Duodenum (tissue), 1 donor: ENCODE measurements around the gene ARHGAP44.

GRCh38 chr17:8942039-8942633, 23.4 kb downstream of the PIK3R5 start:
- PRO-cap = no peak

GRCh38 chr17:8952016-8952736, 13.3 kb downstream of the PIK3R5 start:
- PRO-cap = no peak

GRCh38 chr17:9104554-9105243, 83.4 kb downstream of the NTN1 start:
- PRO-cap = no peak

DNA sequence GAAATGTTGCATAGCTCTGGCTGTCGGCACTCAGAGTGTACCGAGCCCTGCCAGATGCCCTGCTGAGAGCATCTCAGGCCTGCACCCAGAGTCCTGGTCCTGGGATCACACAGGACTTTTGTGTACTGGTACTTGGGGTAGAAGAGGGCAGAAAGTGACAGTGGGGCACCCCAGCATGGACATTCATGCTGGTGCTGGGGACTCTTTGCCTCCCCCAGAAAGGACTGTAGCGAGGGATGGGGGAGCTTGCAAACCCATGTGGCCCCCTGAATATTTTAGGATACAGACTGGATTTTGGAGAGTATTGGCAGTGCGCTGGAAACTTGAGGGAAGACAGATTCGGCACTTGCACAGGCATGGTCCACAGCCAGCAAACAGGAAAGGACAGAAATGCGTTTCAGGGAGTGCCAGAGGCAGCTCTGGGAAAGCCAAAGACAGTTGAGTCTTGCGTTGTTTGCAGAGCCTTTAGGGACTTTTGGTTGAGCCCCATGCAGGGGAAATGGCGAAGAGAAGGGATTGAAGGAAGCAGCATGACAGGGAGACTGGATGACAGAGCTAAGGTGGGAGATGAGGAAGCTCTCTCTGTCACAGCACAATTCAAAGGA, 162.6 kb downstream of the NTN1 start:
- PRO-cap = no peak

- PRO-cap = no peak
These were observed 220.4 kb downstream of the NTN1 start for GRCh38 chr17:9241592-9242177.

DNA sequence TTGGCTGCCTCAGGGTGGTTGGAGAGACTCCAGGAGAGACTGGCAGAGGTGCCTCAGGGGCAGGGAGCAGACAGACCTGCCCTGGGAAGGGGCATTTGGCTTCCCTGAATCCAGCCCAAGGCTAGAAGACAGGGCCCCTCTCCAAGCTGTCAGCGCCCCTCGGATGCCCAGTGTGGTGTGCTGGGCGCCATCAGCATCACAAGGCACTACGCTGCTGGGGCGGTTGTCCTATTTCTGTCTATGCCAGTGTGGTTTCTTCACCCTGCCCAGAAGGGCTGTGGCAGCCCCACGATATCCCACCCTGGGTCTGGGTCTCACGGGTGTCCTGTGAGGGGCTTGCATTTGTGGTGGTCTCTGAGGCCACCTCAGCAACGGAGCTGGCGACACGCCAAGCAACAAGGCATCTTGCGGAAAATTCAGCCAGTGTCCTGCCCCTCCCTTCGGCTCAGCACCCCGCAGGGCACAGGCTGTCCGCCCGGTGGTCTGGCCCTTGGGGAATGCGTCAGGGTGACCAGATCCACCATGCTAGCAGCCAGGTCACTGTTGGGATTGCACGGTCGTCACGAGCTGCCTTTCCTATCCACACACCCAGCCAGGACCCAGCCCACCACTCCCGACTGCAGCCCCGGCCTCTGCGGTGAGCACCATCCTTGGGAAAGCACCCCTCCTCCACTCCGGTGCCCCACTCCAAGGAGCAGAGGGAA, 221.0 kb downstream of the NTN1 start:
- PRO-cap = no peak

- PRO-cap = no peak
These were observed 226.1 kb downstream of the NTN1 start for GRCh38 chr17:9247310-9247909.

DNA sequence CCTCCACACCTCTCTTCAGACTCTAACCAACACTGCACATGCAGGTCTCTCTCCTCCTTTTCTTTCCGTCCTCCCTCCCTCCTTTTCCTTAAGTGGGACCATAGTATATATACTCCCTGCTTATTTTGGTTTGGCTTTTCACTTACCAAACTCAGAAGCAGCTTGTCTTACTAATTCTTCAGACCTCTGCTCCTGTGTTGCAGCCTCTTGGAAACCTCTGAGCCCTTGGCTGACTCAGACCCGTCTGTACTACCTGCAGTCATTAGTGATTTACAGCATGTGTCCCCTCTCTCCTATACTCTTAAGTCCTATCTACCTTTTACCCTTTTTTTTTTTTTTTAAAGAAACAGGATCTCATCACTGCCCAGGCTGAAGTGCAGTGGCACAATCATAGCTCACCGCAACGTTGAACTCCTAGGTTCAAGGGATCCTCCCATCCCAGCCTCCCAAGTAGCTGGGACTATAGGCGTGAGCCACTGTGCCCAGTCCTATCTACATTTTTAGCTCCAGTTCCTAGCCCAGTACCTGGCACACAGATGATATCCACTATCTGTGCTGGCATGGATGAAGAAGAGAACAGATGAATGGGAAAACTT, 206.9 kb downstream of the STX8 start:
- PRO-cap = no peak

GRCh38 chr17:9371004-9371455, 204.6 kb downstream of the STX8 start:
- PRO-cap = no peak

- PRO-cap = no peak
These were observed 129.6 kb upstream of the RCVRN start for GRCh38 chr17:10034669-10035128.

- PRO-cap = no peak
These were observed 146.2 kb upstream of the RCVRN start for GRCh38 chr17:10051248-10051606.

- PRO-cap = no peak
These were observed 85.0 kb downstream of the GAS7 start for GRCh38 chr17:10113432-10113871.

GRCh38 chr17:10724819-10725783, 4.7 kb downstream of the TMEM220 start:
- PRO-cap = unidirectional peak, plus-strand start at chr17:10725526

GRCh38 chr17:10815159-10815725, 11.3 kb upstream of the TMEM238L start:
- PRO-cap = no peak

- PRO-cap = no peak
These were observed 3.3 kb downstream of the MAP2K4 start for GRCh38 chr17:12023968-12024360.

- PRO-cap = no peak
These were observed 60.4 kb downstream of the MAP2K4 start for GRCh38 chr17:12081035-12081514.

DNA sequence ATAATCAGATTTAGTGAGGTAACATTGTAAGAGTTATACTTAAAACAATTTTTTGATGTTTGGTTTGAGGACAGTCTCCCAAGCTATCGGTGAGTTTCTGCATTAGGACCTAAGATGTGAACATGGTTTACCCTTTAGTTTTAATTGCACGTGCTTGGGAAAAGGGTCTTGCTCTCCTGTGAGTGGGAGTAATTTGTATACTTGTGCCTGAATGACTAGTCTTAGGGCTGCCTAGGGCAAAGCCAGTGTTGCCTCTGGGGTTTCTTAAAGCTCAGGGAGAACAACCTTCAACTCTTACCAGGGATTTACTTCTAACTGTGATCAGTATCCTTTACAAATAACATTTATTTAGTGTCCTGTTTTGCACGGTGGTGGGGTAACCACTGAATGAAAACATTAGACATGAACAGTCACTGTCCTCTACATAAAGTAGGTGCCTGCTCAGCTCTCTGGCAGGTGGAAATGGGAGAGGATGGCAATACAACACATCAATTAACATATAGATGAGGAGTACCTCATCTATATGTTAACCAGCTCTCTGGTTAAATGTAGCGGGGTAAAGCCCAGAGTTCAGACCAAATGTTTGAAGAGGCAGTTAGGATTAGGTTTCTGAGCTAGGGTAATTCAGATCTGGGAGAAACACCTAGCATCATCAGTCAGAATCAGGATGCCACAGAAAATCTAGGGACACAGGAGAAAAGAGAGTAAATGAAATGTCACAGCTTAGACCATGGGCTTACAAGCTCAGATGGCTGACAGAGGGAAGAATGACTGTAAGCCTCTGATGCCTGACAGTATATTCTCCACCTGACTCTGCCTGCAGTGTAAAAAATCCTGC, 63.8 kb downstream of the MAP2K4 start:
- PRO-cap = no peak

DNA sequence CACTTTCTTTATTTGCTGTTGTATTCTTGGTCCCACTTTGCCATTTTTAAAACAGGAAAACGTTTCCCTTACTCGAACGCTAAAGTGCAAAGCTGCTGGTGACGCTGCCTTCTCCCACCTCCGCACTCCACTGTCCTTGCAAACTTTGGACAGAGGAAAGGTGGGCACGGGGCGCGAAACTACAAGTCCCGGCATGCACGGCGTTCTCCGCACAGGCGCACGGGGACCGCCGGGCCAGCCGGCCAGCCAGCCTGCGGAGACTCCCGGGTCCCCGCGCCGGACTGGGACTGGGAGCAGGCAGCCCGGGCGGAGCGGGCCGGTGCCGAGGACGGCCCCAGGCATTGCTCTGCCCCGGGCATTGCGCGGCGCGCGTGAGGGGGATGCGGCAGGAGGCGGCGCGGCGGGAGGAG, at the start of gene ARHGAP44:
ARHGAP44 (plus strand) TSS at position 245 of the 410 bp plus-strand sequence.
- PRO-cap = bidirectional peak, plus-strand start at position 245 of the sequence, minus-strand start at position 132 of the sequence

GRCh38 chr17:12811906-12812503, 22.7 kb downstream of the ARHGAP44 start:
- PRO-cap = no peak

GRCh38 chr17:12989344-12989779, 28.5 kb downstream of the ELAC2 start:
- PRO-cap = no peak